GM23248 (cell line): ENCODE results near the gene AADAT.

DNA sequence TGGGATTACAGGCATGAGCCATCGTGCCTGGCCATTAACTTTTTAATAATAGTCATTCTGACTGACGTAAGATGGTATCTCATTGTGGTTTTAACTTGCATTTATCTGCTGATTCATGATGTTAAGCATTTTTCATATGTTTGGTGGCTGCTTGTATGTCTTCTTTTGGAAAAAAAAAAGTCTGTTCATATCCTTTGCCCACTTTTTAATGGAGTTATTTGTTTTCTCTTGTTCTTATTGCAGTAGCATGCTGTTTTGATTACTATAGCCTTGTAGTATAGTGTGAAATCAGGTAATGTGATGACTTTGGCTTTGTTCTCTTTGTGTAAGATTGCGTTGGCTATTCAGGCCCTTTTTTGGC is 45.9 kb downstream of the ANXA10 start:
- RAMPAGE, long total RNA = no peak

DNA sequence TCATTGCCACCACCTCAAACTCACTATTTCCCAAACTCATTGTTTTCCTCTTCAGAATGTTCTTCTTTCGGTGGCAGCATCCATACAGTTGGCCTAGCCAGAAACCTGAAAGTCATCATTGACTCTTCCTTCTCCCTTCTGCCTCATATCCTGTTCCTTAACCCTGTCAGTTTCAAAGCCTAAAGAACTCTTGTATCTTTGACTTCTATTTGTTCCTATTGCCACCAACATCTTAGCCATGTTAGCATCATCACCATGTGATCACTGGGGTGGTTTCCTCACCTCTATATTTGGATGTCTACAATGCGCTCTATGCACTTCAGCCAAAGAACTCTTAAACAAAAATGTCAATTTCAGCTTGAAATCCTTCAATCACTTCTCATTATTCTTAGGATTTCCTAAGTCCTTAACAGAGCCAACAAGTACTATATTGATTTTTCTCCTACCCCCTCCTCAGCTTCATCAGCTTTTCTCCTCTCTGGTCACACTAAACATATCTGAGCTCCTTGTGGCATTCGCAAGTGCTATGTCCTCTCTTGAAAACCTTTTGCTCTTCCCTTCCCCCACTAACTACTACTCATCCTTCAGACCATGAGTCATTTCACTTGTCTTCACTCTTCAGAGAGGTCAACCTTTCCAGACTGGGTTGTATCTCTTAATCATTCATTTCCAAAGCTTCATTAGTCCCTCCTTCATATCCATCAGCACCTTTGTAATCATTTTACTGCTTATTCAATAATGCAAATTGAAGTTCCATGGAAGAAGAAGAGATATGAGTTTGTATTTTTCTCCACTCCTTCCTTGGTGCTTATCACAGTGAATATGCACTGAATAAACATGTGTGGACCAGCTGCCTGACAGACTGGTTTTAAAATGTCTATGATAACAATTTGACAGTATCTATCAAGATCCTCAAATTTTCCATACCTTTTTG is 28.7 kb downstream of the DDX60L start:
- RAMPAGE, long total RNA = no peak

- RAMPAGE, long total RNA = no peak
Observed at GRCh38 chr4:168716583-168717123, 219.8 kb downstream of the PALLD start.

DNA sequence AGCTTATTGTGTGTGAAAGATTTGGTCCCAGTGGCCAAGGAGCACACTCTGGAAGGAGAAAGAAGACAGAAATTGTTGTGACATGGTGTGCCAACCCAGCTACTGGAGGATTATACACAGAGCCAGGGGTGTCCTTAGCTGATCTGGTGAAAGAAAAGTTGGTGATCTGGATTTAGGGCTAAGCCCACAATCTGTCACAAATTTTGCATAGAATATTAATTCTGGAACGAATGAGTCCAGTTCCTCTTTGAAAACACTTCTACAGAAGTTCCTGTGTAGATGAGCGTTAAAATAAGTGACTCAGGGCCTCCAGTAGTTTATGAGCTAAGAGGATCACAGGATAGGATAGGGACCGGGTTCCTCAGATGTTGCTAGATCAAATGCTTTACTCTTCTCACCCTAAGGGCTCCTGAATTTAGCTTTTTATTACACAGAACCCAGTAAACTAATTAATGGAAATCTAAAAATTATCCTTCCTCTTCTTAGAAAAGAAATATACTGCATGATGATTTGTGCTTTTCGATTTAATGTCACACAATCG is 179.0 kb downstream of the CBR4 start:
- RAMPAGE, long total RNA = no peak

- RAMPAGE, long total RNA = no peak
Observed at GRCh38 chr4:168841175-168841729, 168.8 kb downstream of the CBR4 start.

- RAMPAGE, long total RNA = no peak
Observed at GRCh38 chr4:168844259-168845459, 165.4 kb downstream of the CBR4 start.

- RAMPAGE, long total RNA = no peak
Observed at GRCh38 chr4:168848937-168849296, 161.1 kb downstream of the CBR4 start.

DNA sequence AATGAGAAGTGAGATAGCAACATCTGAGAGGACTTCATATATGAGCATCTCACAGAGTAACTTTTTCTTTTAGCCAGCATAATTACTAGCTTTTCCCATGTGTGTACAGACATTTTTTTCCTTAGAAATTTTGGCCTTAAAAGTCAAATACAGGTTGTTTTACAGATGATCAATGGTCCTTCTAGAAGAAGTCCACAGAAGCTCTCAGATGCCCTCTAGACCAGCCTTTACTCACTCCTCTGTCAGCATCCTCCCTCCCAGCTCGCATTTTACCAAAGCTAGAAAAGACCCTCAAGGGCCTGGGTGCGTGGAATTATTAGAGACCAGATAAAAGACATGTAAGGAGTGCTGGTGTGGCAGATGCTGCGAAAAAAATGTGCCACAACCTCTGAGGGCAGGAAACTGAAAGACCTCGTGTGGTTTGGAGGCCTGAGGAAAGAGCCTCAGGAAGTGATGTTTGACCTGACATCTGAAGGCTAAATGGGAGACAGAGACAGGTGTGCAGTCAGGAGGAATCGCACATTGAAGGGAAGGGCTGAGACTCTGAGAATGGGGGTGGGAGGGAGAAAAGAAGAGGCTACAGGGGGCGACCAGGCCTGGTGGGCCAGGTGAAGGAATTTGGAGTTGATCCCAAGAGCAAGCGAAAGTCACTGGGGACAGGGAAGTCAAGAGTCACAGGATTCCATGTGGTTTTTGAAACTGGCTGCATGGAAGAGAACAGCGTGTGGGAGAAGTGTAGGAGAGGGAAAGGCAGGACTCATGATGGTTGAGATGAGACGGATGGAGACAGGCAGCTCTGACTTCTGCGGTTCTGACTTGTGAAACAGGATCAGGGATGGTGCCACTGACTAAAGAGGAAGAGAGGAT is 156.7 kb downstream of the CBR4 start:
- RAMPAGE, long total RNA = no peak

- RAMPAGE, long total RNA = no peak
Observed at GRCh38 chr4:168925993-168926690, 83.9 kb downstream of the CBR4 start.

DNA sequence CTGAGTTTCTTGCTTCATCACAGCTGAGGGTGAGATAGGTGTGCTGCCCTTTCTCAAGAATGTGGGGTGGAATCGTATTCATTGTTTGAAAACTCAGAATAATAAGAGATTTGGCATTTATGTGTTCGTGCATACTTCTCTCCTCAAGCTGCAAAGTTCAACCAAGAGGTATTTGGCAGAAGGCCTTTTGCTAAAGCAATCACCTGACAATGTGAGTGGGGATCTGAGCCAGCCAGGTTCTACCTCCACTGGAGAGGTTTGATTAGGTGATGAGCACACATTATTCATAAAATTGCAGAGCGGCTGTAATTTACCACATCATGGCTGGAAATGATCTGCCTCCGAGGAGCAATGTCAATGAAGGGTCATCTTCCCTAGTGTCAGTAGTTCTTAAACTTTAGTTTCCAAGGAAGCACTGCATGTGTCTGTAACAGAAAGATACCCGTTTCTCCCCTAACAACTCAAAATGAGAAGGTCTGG is 41.9 kb upstream of the CBR4 start:
- RAMPAGE, long total RNA = no peak

DNA sequence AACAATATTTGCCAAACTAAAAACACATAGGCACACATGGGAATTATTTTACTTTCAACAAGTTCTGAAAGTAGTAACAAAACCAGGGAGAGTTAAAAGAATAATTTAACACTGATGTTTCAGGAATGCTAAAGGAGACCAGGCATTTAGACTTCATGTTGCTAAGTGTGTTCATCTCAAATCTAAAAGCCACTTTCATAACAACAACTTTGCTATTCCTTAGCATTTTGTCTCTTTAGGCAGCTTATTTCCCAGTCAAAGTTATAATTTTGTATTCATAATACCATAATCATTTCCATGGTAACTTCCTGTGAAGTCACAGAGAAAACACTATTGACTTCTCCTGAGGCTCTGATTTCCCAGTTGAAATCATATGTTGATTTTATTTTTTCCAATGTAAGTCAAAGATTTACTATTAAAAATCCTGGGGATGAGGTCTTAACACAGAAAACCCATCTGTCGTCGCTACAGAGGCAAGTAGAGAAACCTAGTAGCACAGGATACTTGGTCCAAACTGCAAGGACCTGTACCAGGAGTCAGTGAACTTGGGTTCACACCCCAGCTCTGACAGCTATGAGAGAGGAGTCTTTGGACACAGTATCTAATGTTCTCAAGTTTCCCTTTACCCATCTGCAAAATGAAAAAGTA is 69.2 kb downstream of the SH3RF1 start:
- RAMPAGE, long total RNA = no peak

- RAMPAGE, long total RNA = no peak
Observed at GRCh38 chr4:169271460-169271853, 701 bp upstream of the SH3RF1 start.

DNA sequence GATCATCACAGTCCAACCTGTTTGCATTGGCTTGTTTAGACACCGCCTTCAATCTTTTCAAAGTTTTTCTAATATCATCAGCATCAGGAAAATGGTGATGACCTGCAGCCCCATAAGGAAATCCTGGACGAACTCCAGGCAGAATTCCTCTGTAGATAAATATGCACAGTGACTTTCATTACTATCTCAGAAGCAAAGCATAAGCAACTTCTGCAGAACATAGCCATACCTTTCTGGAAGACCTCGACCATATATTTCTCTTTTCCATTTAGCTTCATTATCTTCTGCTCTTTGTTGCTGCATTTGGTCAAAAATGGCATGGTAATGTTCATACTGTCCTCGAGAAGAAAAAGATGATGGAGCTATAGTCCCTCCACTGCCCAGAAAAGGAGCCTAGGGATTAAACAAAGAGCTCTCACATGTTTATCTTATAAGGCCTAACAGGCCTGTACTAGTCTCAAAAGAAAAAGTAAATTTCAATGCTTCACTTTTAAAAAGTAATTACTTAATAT is 56.6 kb downstream of the NEK1 start:
- RAMPAGE, long total RNA = no peak

DNA sequence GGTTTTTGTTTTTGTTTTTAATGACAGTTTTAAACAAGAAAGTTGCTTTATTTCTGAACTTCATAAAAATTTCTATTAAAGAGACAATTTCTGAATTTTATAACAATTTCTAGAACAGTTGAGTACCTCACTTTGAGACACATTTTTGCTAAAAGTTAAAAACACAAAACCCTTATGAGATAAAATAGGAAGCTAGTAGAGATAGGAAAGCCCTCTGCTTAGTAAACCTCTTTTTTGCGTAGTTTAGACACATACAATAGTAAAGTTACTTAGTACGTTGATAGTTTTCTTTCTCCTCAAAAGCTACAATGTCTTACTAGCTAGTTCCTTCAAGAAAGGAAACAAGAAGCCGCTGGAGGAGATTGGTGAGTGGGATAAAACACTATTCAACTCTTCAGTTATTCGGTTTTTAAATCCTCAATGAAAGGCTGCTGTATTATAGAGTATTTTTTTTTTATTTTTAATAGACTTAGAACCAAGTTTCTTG is 38.9 kb downstream of the CLCN3 start:
- RAMPAGE, long total RNA = no peak

DNA sequence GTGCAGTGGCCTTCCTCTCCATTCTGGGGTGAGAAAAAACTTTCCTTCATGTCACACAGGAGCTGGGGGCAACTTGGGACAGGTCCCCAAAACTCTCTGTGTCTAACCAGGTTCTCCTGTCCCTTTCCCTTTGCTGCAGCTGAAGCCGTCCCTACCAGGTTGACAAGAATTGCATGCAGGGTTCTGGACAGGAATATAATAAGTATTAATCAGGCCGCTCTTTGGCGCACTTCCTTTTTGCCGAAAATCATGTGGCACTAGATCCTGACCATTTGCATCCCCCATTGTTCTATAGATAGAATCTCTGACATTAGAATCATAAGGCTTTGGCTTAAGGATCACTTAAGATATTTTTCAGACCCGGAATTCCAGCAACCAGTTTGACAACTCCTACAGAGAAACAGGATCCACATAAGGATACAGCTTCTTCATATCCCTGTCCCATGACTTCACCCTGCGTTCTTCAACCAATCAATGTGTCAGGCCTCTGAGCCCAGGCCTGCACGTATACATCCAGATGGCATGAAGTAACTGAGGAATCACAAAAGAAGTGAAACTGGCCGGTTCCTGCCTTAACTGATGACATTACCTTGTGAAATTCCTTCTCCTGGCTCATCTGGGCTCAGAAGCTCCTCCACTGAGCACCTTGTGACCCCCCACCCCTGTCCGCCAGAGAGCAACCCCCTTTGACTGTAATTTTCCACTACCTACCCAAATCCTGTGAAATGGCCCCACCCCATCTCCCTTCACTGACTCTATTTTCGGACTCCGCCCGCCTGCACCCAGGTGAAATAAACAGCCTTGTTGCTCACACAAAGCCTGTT is 85.1 kb downstream of the MFAP3L start:
- RAMPAGE, long total RNA = no peak

- RAMPAGE, long total RNA = no peak
Observed at GRCh38 chr4:170089655-170090503, at the start of gene AADAT. TSS of gene AADAT (minus strand) at chr4:170089956.

DNA sequence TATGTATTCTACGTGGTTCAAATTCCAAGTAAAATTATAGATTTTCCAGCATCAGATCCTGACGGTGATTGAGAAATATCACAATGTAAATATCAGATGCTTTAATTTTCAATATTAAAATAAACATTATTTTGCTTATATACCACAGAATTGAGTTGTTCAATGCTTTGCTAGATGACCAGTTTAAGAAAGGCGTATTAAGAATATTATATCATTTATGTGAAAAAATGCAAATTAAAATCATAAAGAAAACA is 733.2 kb upstream of the GALNTL6 start:
- RAMPAGE, long total RNA = no peak

- RAMPAGE, long total RNA = no peak
Observed at GRCh38 chr4:171812323-171813148, 668 bp upstream of the GALNTL6 start.

DNA sequence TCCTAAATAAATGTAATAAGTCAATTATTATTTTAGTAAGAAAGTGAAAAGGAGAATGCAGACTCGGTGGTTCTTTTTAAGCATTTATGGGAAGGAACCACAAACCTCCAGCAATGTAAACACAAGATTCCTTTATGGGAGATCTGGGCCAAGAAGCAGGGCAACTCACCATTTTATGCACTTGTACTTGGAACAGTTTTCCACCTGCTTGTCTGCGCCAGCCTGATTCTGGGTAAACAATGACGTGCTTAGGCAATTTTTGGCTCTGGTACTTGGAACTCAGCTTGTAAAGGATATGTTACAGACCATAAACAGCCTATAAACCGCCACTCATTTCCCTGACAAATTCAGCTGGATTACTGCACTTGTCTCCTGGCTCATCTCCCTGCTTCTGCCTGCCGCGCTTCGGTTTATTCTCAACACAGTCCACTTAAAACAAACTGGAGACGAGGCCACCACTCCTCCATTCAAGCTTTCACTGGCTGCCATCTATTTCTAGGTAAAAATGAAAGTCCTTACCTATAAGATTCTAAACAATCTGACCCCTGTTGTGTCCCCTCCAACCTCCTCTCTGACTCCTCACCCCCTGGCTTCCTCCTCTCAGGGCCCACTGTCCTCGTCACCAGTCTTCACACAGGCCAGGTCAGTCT is 206.0 kb upstream of the GALNT7 start:
- RAMPAGE, long total RNA = no peak

DNA sequence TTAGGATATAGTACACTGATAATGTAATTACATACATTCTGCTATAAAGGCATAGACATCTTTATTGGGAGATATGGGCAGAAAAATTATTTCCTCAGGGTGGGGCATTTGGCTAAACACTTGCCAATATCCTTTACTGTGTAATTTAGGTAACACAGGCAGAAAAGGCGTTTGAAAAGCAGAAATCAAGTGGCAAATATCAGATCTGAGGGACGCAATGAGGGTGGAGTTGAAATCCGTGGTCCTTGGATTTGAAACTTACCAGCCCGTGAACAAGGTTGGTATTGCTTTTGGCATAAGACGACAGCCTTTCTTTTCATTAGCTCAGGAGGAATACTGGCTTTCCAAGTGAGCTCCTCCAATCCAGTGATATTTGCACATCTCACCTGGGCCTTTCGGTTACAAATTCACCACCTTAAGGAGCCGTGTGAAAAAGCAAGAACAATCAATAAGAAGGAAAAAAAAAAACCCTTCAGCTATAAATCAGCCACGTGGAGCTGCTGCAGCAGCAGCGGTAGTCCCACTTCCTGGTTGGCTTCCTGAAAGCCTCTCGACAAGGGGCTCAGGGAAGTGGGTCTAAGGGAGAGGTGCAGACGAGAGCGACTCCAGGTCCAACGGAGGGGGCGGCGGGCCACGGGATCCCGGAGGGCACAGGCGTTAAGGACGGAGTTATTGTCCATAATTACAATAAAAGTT is 763 bp upstream of the GALNT7 start:
- RAMPAGE, long total RNA = no peak